SK-MEL-5 (cell line): ENCODE measurements around the gene JPH3.

DNA sequence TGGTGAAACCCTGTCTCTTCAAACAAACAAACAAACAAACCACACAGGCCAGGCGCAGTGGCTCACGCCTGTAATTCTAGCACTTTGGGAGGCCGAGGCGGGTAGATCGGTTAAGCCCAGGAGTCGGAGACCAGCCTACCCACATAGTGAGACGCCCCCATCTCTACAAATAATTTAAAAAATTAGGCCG, 1.3 kb upstream of the FBXO31 start:
RAMPAGE:
- cytosol, long total RNA, result no peak
- long total RNA, result no peak
- nucleus, long total RNA, result no peak

GRCh38 chr16:87404610-87405230, 12.6 kb downstream of the MAP1LC3B start:
RAMPAGE:
- cytosol, long total RNA, result no peak
- long total RNA, result no peak
- nucleus, long total RNA, result no peak

DNA sequence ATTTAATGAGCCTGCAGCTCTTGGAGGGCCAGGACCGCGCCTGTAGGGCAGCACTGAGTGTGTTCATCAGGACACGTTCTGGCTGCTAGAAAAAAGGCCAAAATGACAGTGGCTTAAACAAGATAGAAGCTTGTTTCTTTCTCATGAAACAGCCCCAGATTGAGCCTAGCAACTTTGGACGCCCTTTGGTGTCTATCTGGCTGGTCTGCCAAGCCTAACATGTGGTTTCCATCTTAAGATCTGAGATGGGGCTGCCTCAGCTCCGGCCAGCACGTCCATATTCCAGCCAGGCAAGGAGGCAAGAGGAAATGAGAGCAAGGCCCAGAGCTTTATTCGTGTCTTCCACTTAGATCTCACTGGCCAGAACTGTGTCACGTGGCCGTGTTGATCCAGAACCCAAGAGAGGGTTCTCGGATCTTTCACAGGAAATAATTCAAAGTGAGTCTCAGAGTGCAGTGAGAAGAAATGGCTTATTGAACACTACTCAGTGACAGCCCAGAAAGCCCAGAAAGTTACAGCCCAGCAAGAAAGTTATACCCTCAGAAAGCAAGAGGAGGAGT, 28.9 kb upstream of the ZCCHC14 start:
RAMPAGE:
- cytosol, long total RNA, result no peak
- long total RNA, result no peak
- nucleus, long total RNA, result no peak

DNA sequence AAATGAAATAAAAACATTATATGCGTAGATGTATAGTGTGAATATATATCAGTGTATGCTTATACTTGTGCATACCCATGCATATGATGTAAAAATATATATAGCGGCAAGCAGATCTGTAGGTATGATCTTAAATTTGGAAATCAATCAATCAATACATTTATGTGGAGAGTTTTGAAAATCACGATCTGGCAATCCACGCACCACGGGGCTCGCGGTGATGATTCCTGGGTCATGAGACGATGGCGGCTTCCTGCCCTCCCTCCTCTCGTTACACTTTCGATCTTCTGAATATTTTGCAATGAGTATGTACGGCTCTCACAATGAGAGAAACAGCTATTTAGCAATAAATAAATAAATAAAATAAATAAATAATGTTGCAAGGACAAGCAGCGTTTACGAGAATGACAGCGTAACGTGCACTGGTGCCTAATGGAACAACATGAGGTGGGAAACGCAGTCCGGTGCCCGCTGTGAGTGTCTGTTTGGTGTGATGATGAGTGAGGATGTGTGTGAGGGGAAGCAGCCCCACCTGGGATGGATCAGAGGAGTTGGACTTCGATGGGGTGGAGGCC, 46.7 kb upstream of the JPH3 start:
RAMPAGE:
- cytosol, long total RNA, result no peak
- long total RNA, result no peak
- nucleus, long total RNA, result no peak

DNA sequence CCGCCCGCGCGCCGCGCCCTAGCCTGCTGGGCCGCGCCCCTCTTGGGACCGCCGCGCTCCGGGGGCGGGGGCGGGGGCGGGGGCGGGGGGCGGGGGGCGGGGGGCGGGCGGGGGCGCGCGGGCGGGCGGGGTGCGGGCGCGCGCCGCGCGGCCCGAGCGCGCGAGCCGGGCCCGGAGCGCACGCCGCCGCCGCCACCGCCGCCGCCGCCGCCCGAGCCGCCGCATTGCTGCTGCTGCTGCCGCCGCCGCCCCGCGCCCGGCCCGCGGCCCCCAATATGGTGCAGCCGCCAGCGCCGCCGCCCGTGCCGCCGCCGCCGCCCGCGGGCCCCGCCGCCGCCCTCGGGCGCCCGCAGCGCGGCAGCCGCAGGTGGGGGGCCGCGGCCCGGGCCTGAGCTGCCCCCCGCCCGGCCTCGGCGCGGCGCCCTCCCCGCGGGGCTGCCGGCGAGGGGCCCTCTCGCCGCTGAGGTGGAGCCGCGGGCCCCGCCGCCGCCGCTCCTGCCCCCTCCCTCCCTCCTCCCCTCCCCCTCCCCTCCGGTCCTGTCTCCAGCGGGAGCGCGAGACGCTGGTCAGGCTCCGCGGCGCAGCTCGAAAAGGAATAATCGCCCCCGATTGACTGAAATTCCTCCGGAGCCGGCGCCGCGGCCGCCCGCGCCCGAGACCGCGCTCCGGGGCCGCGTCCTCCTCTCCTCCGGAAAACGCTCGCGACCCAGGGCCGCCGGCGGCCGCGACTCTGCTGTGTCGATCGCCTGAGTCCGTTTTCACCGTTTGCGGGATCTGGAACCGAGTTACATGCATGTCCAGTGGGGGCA, at the start of gene JPH3:
Gene JPH3, plus strand, starts transcription at position 155 of the 809 bp plus-strand sequence.
RAMPAGE:
- cytosol, long total RNA, result no peak
- long total RNA, result no peak
- nucleus, long total RNA, result no peak

GRCh38 chr16:87629460-87629932, 27.2 kb downstream of the JPH3 start:
RAMPAGE:
- cytosol, long total RNA, result no peak
- long total RNA, result no peak
- nucleus, long total RNA, result no peak

RAMPAGE:
- cytosol, long total RNA, result no peak
- long total RNA, result no peak
- nucleus, long total RNA, result no peak
Measured at GRCh38 chr16:87721591-87722344, 44.0 kb downstream of the KLHDC4 start.

RAMPAGE:
- cytosol, long total RNA, result no peak
- long total RNA, result no peak
- nucleus, long total RNA, result no peak
Measured at GRCh38 chr16:87802630-87803245, 37.0 kb upstream of the KLHDC4 start.

DNA sequence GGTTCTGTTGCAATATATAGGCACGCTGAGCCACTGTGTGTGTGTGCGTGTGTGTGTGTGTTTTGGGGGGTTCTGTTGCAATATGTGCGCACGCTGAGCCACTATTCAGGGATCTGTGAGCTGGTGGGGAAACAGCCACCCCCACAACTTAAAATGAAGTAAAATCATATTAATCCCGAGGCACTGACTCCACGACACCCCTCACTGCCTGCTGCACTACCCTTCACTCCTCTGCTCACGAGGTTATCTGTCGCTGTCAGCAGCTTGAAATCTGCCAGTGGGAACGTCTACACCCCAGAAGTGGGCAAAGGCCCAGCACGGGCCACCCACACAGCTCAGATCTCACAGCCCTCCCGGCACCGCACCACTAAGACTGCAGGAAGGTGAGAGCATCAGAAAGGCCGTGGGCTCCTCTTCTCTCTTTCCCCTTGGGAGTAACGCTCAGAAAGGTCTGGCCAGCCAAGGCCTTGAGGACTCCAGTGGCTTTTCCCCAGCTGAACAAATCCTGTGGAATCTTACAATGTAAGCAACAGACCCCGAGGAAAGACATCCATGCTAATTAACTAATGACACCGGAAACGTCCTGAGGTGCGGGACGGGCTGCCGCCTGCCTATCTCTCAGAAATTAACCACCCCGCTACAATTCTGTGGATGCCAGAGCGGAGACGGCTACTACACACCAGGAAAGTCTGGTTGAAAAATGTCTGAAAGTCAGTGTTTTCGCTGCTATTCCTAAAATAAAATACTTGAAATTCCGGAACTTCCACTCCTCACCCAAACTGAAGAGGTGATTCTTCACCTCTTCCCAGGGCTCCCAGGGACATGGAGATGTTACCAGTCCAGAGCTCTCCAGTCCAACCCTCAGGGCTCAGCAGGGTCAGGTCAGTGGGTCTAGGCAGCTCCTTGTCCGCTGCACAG, 16.4 kb downstream of the SLC7A5 start:
RAMPAGE:
- cytosol, long total RNA, result no peak
- long total RNA, result no peak
- nucleus, long total RNA, result no peak

RAMPAGE:
- cytosol, long total RNA, result no peak
- long total RNA, result no peak
- nucleus, long total RNA, result no peak
Measured at GRCh38 chr16:87870403-87871283, 1.3 kb upstream of the SLC7A5 start.

DNA sequence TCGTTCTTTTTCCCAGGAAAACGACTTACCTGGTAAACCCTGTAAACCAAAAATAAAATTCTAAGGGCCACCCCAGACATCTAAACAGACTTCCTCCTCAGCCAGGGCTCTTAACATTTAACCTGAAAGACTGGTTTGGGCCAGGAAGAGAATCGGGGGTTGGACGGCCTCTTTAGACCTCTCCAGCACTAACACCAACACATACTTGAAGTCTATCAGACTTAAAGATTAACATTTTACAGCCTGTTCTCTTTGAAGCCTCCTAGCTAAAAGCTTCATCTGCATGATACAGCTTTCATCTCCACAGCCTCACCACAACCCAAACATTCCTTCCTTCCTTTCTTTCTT, 3.2 kb upstream of the SLC7A5 start:
RAMPAGE:
- cytosol, long total RNA, result no peak
- long total RNA, result no peak
- nucleus, long total RNA, result no peak

DNA sequence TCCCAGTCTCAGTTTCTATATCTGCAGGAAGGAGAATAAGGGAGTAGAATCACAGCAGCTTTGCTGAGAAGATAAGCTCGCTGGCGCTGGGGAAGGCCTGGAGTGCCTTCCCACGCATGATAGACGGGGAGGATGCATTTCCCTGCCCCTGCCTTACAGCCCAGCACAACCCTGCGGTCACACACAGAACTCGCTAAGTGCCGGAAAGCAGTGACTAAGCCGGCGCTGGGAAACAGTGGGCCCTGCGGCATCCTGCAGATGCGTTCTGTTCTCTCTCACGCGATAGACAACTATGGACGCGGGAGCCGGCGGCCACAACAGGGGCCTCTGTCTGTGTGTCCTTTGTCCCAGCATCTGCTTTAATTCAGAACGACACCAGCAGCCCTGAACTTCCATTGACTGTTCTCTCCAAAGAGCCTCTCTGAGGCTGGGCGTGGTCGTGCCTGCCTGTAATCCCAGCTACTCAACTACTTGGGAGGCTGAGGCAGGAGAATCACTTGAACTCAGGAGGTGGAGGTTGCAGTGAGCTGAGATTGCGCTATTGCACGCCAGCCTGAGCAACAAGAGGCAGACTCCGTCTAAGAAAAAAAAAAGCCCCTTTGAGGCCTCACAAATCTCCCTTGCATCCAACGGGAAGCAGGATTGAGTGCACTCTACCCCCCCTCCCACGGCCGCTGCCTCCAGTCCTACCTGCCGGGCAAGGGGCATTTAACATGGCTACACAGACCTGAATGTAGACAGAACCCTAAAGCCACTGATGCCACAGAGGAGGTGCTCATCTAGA, 4.6 kb downstream of the CA5A start:
RAMPAGE:
- cytosol, long total RNA, result no peak
- long total RNA, result no peak
- nucleus, long total RNA, result no peak

DNA sequence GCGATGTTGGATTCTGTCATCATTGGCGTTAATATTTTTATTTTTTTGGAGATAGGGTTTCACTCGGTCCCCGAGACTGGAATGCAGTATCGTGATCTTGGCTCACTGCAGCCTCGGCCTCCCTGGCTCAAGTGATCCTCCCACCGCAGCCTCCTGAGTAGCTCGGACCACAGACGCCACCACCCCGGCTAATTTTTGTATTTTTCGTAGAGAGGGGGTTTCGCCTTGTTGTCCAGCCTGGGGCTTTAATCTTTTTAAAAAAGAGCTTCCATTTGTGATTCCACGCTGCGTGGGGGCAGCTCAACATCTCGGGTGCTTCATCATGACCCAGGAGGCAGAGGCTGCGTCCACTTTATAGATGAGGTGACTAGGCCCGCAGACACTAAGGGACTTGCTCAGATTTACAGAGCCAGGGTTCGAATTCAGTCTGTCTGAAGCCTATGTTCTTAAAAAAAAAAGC, 1.5 kb downstream of the BANP start:
RAMPAGE:
- cytosol, long total RNA, result no peak
- long total RNA, result no peak
- nucleus, long total RNA, result no peak

DNA sequence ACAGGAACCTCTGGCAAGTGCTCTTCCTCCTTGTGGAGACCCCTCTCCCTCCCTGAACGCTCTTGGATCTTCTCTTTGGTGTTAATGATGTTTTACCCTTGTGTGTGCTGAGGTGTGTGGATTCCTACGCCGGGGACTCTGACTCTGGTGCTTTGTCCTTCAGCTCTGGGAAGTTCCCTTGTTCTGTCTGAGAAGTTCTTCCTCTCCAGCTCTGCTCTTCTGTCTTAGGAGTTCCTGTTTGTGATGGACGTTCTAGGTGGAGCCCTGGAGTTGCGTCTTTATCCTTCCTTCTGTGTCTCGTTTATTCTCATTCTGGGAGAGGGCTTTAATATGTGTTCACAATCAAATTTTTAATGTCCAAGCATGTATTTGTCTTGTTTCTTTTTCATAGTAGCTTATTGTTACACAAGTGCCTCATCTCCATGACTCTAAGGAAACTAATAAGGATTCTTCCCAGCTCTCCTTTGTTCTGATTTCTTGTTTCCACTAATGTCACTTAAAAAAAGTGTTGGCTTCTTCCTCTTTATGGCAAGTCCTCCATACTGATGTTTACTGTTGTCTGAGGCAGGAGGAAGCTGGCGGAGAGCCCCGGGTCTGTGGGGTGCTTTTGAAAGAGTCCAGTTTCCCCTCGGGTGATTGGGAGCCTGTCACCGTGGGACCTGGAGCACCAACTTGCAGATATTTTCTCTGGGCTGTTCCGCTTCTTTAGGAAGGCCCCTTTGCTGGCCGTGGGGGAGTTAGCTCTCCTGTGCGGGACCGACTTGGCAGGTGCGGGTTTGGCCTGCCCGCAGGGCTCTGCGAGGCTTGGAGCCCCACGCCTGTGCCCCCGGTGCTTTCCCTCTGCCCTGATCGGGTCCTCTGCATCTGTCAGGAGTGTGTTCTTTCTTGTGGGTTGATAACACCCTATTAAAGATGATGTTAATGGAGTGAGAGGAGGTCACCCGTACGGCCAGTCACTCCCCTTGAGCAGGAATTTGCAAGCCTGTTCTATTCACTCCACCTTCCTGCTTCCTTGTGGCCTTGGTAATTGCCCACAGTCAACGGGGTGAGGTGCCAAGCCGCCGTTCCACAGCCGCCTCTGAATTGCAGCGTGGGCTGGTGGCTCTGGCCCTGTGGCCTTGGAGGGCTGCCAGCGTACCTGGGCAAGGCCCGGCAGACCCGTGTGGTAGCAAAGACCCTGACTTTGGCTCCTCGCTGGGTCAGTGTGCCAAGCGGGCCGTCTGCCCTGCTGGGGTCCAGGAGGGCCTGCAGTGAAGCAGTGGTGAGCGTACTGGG, 3.1 kb downstream of the BANP start:
RAMPAGE:
- cytosol, long total RNA, result no peak
- long total RNA, result no peak
- nucleus, long total RNA, result no peak

DNA sequence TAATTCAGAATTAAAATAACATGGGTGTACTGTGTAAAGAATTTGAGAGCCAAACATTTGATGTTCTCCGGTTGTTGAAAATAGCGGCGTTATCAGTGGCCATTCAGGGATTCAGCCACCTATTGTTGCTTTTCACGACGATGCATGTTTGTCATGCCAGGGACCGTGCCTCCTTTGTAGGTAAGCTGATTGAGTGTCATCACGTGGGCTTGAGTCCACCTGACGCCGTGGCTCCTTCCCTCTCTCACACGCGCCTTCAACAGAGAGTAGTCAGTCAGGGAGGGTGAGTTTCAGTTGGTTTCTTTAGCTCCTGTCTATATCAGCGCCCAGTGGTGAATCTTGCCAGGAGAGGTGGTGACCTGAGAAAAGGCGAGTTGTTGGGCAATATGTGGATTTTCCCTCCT, 31.1 kb downstream of the BANP start:
RAMPAGE:
- cytosol, long total RNA, result no peak
- long total RNA, result no peak
- nucleus, long total RNA, result no peak

DNA sequence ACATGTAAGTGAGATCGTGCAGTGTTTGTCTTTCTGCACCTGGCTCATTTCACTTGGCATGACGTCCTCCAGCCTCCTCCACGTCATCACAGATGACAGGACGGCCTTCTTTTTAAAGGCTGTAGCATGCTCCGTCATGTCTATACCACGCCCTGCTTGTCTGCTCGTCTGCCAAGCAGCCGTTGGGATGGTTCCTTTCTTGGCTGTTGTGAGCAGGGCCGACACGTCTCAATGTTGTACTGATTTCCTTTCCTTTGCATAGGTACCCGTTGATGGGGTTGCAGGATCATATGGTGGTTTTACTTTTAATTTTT, 212.3 kb upstream of the ZNF469 start:
RAMPAGE:
- cytosol, long total RNA, result no peak
- long total RNA, result no peak
- nucleus, long total RNA, result no peak

GRCh38 chr16:88234231-88235436, 148.1 kb upstream of the ZNF469 start:
RAMPAGE:
- cytosol, long total RNA, result no peak
- long total RNA, result no peak
- nucleus, long total RNA, result no peak

GRCh38 chr16:88453902-88454101, 722 bp downstream of the ZFPM1 start:
RAMPAGE:
- cytosol, long total RNA, result no peak
- long total RNA, result no peak
- nucleus, long total RNA, result no peak

RAMPAGE:
- cytosol, long total RNA, result no peak
- long total RNA, result no peak
- nucleus, long total RNA, result no peak
Measured at GRCh38 chr16:88479385-88479695, 26.3 kb downstream of the ZFPM1 start.

RAMPAGE:
- cytosol, long total RNA, result no peak
- long total RNA, result no peak
- nucleus, long total RNA, result no peak
Measured at GRCh38 chr16:88508436-88508972, 55.4 kb downstream of the ZFPM1 start.